ENCODE results near the genes TAFA1, UBA3 and FRMD4B.

GRCh38 chr3:67582597-67583820 lies 71.4 kb downstream of the SUCLG2 start:
- RRBS = no CpG with 5 or more reads among the region's 6 CpGs

GRCh38 chr3:67594245-67594889 lies 60.0 kb downstream of the SUCLG2 start:
- RRBS = no CpG with 5 or more reads among the region's 3 CpGs

DNA sequence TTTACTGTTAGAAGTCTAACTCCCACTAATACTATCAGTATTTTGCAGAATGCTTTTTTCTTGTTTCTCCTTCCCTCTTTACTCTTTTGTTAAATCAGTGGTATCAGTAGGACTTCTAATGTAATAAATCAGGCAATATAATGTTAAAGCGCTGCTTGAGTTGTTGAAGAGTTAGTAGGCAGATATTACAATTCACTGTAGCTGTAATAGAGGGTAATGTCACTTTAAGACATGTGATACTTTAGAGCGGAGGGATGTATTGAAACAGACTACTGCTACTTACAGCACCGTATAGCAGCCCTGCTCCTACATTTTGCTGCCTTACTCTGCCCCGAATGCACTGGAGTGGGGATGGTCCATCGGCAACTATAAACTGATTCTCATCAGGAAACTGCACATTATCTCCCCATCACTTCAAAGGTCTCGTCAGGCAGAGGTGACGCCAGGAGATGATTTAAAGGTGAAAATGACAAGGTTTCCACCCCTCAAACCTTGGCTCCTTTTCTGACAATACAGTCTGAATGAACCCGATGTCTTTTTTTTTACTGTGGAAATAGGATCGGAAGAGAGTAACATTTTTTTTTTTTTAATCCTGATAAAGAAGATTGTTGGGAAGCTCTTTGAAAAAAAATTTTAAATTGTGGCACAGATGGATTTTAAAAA lies at the start of gene TAFA1:
TAFA1 (plus strand) TSS at position 267 of the 663 bp plus-strand sequence.
- RRBS = no CpG with 5 or more reads among the region's 9 CpGs

DNA sequence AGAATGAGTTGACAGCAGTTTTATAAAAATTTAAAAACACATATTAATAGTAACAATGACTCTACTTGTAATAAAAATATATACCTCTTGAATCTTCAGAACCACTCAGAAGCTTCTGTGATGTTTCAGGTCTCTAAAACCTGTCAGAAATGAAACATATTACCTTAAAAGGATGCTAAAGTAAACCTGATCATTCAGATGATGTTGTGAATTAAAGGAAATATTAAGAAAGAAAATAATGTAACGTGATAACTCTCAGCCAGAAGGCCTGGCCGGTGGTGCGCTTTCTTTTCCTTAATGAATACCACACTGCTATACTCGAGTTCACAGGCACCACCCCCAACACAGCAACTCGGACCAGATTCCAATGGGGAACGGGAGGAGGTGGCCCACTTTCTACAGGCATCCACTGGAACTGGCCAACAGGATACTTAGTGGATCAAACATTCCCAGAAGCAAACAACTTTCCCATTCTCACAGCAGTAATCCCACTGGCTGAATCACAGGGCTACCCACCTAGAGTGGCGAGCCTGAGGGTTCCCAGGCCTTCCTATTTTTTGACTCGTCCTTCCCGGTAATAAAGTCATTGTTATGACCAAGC lies 1.5 kb downstream of the EOGT start:
- RRBS = no CpG with 5 or more reads among the region's 9 CpGs

DNA sequence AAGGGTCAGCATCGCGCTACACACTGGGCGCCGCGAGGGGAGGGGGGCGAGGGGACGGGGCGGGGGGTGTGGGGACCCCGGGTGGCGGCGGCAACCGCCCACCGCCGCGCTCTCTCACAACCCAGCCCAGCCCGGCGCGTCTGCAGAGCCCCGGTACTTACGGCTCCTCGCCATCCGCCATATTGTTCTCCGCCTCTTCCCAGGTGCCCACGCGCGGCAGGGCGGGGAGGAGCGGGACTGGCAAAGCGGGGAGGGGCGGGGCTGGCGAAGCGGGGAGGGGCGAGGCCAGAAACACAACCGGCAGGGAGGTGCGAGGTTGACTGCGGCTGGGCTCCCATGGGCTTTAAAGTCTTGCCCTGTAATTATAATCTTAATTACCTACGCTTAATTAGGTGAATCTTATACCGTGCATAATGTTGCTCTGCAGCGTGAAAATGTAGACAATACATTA lies at the start of gene UBA3:
UBA3 (minus strand) TSS at position 193 of the 451 bp plus-strand sequence.
- RRBS = under 1% methylated on average over 8 of the region's 39 CpGs

DNA sequence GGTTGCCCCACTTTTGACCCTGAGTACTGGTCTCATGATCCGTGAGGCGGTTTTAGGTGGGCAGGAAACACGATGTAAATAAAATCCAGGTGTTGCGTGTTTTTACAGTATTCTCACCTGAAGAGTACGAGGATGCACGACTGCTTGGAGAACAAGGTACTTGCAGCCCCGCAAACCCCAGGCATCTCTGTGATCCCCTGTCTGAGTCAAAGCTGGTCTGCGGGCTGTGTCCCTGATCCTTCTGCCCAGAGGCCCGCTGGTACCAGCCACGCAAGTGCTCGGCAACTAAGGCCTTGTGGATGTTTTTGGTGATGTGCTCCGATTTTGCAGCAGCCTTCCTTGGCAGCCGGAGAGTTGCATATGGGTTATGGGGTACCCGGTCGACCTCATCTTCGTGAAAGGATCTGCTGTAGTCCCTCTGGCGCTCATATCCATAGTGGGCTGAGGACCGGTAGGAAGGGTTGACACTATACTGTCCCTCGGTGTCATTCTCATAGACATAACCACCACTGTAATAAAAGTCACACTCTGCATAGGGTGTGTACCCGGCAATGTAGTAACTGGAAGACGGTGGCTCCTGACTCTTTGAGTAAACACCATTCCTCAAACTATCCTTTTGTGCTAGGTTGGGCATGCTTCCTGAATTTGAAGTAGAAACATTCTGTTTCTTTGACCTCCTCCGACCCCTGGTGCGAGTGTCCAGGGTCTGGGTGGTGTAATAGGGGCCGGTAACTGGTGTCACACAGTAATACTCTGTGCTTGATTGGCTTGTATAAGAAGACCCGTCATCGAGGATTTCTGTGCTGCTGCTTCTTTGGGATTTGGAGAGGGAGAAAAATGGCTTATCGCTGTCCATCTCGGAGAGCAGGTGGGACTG lies 58.6 kb upstream of the LMOD3 start:
- RRBS = 97% methylated on average over 7 of the region's 28 CpGs

DNA sequence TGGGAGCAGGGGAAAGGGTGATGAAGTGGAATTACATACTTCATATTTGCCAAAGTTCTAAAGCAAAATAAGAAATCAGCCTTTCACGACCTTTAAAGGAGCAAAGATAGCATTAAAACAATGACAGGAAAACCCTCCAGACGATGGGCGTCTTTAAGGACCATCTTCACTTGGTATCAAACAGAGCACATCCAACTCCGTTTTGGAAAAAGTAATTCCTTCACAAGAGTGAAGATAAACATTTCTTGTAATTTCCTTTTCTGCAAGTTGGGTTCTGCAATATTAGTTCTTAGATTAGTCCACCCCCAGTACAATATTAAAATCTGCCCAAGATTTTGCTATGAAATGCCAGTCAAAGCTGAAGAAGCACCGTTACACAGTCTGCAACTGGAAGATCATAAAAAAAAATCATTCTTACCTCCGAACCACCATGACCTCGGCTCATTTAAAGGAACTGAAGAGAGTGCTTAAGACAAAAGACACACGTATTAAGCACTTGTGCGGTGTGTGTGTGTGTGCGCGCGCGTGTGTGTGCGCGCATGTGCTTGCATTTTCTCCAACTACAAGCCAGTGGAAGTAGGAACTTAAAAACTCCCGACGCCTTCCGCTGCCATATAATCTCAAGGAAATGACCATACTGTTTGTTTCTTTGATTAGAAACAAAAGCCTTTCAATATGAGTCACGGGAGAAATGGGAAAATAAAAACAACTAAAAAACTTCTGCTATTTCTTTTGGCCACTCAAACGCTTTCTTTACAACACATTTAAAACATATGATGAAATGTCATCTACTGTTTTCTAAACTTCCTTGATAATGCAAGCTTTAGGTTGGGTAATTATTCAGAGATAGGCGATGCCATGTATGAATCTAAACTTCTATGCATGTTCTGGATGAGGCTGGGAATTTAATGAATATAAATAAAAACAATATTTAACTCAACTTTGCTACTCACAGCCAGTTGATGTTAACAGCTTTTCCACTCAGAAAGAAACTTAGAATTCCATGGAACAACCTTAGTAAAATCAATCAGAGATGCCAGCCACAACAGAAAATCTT lies 32.4 kb downstream of the FRMD4B start:
- RRBS = no CpG with 5 or more reads among the region's 21 CpGs

GRCh38 chr3:69385722-69386630 lies at the start of gene FRMD4B:
Gene FRMD4B, minus strand, starts transcription at chr3:69386088.
- RRBS = 3% methylated on average over 14 of the region's 66 CpGs

GRCh38 chr3:69541638-69542051 lies 155.8 kb upstream of the FRMD4B start:
- RRBS = no CpG with 5 or more reads among the region's 25 CpGs

DNA sequence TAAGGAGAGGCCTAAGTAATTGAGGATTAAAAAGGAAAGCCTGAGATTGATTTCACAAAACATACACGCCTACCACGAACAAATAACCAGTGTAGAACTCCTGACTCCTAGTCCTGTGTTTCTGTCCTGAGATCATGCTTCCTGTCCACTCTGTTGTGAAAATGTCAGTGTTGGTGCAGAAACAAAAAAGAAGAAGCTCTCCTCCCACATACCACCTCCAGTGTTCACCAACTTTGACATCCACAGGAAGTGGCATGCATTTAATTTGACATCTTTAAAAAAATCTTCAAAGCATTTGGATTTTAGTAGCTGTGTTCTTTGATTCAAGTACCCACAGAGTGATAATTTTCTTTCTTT lies 8.6 kb downstream of the MITF start:
- RRBS = no CpG with 5 or more reads among the region's 2 CpGs

DNA sequence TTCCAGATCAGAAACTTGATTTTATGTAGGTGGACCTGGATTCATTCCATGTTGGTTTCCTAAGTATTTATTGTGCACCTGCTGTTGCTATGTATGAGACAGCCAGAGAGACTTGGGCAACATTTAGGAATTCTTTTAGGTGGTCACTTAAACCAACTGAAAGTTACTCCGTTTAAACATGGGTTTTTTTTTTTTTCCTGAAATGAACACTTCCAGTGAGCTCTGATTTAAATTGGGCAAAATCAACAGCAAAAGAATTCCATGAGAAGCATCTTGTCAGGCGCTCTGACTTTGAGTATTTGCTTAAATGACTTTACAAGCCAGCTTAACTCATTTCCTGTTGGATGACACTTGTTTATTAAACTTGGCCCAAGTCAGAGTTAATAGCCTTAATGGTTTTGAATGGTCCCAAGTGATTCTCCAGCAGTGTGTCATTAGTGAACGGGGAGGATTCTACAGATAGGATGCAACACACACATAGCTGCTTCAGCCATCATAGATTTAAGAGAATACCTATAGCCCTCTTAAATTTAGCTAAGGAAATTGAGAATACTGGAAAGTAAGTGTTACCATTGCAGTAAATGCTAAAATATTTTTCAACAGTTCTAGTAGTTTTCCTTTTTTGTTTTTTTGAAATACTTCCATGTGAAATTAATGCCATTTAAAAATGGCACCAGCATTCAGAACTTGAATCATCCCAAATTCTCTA lies 32.0 kb downstream of the MITF start:
- RRBS = no CpG with 5 or more reads among the region's 3 CpGs

DNA sequence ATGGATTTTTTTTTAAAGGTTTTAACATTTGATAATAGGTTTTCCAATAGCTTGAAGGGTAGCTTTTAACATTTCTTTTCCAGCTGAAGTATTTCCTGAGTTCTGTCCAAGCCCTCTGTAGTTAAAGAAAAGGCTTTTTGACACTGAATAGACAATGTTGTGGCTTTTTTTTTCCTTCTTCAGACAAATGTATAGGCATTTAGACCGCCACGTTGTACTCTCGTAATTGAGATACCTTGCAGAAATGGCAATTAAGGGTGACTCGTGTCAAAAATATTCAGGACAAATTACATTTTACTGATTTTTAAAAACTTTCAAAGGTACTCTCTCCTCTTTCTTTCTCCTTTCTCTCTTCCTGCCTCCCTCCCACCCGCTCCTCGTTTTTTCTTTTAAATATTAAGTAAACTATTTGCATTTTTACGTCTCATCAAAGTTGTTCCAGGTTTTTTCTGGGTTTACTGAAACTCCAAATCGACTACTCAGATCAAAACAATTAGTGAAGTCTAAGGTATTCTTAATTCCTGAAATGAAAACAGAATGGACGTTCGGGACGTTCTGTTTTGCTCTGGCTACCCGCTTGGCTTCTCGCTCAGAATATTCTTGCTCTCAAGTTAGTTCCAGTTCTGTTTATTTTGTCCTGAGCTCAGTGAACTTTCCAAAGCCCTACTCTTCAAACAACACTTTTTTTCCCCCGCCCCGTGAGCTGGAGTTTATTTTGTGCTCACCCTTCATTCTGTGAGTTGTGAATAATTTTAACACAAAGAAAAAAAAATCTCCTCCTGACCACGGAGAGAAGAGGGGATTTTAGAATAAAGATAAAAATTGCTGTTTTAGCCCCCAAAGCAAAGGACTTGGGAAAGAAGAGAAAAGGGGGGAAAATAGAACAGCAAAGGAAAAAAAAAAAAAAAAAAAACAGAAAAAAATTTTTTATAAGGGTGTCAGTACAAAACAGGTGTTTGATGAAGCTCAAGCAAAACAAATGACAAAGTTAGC lies 240.4 kb downstream of the MDFIC2 start:
- RRBS = no CpG with 5 or more reads among the region's 16 CpGs

DNA sequence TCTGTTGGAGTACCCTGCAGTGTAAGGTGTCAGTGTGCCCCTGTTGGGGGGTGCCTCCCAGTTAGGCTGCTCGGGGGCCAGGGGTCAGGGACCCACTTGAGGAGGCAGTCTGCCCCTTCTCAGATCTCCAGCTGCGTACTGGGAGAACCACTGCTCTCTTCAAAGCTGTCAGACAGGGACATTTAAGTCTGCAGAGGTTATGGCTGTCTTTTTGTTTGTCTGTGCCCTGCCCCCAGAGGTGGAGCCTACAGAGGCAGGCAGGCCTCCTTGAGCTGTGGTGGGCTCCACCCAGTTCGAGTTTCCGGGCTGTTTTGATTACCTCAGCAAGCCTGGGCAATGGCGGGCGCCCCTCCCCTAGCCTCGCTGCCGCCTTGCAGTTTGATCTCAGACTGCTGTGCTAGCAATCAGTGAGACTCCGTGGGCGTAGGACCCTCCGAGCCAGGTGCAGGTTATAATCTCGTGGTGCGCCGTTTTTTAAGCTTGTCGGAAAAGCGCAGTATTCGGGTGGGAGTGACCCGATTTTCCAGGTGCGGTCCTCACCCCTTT lies 22.1 kb downstream of the MDFIC2 start:
- RRBS = no CpG with 5 or more reads among the region's 19 CpGs

- RRBS = no CpG with 5 or more reads among the region's 4 CpGs
Observed at GRCh38 chr3:70889590-70890007, 577.2 kb upstream of the MDFIC2 start.

DNA sequence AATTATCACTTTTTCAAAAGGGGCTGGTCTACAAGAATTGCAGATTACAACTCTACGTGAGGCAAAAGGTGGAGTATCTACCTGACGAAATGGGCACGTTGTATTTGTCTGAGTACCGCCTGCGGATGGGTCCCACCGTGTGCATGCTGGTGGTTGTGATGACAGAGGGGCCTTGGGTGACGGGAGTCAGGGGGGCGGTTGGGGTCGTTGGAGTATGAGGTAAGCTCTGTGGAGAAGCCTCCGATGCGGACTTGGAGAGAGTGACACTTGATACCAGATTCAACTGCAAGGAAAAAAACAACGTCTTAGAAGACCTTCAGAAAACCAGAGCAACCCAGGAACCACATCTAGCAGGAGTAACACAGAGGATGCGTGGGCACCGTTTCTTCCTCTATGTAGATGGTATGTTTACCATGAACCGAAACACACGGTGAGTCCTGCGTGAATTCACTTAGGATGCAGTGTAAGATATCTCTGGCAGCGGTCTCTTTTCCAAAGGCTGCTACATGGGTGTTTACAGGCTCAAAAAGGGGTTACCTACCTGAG lies 605.7 kb downstream of the FOXP1 start:
- RRBS = no CpG with 5 or more reads among the region's 18 CpGs

- RRBS = no CpG with 5 or more reads among the region's 4 CpGs
Observed at GRCh38 chr3:70981504-70982137, 601.9 kb downstream of the FOXP1 start.

DNA sequence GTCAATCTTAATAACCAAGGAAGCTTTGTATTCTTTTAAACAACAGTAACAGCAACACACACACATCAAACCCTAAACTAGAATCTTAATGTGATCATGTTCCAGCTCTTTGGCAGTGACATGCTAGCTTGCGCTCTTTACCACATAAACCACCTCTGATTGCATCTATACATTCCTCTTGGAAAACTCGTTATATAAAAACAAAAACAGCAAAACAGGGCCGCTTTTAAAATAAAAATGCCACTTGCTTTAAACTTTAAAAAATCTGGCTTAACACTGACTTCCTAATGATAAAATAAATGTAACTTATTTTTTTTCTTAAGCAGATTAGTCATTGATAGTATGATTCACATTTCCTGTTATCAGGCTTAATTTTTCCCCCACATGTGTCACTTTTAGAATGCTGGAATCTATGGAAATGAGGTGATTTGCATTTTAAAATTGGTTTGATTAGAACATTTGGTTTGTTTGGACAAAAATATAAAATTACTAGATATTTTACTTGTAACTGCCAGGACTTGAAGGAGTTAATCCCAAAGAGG lies 520.1 kb downstream of the FOXP1 start:
- RRBS = no CpG with 5 or more reads among the region's 3 CpGs

- RRBS = no CpG with 5 or more reads among the region's 3 CpGs
Observed at GRCh38 chr3:71069866-71070254, 513.7 kb downstream of the FOXP1 start.

Measured in zone of skin (tissue), 1 donor.